WTC11 (cell line): Measurements from ENCODE around the genes MAGOH, NDC1, DIO1 and CYB5RL.

DNA sequence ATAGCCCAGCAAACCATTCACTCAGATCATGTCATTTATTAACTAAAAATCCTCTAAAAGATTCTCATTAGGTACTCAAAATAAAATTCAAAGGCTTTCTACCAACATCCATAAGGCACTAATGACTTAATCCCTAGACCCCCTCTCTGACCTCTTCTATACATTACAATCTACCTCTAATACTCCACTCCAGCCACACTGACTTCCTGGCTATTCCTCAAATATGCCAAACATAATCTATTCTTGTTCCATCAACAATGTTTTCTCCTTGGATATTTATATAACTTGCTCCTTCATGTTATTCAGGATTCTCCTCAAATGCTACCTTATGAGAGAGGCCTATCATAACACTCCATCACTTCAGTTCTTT lies 63.1 kb downstream of the PRPF38A start:
- PRO-cap = no peak

DNA sequence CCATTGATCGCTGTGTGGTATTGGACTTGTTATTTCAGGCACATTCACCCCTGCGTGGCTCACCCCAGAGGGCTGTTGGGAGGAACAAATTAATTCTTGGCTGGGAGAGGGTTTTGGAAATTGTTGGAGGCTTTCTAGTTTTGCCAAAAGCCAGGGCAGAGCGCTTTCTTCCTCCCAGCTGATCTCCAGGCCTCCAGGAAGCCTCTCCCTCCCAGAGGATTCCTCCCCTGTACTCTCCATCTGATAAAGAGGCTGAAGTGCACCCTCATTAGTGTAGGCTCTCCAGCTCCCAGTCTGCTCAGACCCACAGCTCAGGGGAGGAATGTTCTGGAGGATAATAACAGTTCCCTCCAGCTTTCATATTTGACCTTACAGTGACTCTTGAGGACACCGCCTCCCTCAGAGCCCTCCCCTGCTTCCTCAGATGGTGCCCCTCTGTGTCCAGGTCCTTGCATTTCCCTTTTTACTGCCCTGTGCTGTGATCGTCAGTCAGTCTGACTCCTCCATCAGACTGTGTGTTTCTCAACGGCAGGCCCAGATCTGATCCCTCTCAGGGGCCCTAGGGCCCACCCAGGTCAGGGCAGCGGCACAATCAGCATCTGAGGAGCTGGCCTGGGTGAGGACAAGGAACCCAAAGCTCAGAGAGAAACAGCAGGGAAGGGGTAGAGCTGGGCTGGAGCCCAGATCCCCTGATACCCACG lies 1.2 kb upstream of the SHISAL2A start:
- PRO-cap = no peak

DNA sequence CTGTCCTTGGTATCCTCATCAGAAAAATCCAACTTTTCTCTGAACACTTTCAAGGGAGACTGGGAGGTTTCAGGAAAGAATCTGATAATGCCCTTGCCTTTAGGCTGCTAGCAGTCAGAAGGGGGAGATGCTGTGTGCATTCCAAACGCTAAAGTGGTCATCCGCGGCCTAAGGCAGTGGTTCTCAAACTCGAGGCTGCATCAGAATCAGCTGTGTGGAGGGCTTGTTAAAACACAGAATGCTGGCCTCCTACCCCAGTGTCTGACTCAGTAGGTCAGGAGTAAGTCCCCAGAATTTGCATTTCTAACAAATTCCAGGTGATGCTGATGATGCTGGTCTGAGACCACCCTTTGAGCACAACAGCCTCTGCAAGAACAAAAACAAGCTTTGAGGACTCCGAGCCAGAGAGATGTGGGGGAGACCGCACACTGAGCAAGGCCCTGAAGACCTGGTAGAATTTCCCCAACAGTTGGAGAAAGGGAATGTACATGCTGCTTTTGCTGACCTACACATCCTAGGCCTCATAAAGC lies 26.9 kb downstream of the SHISAL2A start:
- PRO-cap = no peak

DNA sequence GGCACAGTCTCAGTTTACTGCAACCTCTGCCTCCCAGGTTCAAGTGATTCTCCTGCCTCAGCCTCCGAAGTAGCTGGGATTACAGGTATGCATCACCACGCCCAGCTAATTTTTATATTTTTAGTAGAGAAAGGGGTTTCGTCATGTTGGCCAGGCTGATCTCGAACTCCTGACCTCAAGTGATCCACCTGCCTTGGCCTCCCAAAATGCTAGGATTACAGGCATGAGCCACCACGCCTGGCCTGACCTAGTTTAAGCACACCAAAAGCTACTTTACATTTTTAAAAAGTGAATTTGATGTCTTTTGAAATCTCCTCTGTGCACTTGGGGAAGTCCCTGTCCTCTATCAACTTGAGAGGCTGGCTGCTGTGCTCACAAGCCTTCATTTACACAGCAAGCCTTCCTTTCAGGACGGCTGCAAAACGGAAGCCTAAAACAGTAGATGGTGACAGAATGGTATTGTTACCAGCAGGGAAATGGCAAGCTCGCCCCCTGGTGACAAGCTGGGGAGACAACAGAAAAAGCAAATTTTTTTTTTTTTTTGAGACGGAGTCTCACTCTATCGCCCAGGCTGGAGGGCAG lies 12.1 kb downstream of the COA7 start:
- PRO-cap = no peak

DNA sequence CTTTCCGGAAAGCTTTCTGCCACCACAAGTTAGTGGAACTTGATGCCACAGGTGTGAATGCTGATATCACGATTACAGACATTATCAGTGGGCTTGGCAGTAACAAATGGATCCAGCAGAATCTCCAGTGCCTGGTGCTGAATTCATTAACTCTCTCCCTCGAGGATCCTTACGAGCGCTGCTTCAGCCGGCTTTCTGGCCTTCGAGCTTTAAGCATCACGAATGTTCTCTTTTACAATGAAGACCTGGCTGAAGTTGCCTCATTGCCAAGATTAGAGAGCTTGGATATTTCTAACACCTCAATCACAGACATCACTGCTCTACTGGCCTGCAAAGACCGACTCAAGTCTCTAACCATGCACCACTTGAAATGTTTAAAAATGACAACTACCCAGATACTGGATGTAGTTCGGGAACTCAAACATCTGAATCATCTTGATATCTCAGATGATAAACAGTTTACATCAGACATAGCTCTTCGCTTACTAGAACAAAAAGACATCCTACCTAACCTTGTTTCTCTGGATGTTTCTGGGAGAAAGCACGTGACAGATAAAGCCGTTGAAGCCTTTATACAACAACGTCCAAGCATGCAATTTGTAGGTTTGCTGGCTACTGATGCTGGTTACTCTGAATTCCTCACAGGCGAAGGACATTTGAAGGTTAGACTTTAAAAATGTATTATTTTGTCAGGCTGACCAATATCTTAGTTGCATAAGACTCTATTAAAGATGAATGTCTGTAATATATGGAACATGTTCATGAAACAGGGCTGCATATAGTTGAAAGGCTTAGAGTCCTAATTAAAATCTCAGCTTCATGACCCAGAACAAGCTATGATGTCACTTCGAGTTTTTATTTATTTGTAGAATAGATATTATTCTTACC lies 45.1 kb downstream of the ZYG11B start:
- PRO-cap = no peak

- PRO-cap = bidirectional peak, plus-strand start at chr1:52921235, minus-strand start at chr1:52921142
Measured at GRCh38 chr1:52920570-52921312, 799 bp downstream of the ECHDC2 start.

- PRO-cap = bidirectional peak, plus-strand start at chr1:53014906, minus-strand start at chr1:53014809
Measured at GRCh38 chr1:53014677-53015289, 47.2 kb upstream of the PODN start.

DNA sequence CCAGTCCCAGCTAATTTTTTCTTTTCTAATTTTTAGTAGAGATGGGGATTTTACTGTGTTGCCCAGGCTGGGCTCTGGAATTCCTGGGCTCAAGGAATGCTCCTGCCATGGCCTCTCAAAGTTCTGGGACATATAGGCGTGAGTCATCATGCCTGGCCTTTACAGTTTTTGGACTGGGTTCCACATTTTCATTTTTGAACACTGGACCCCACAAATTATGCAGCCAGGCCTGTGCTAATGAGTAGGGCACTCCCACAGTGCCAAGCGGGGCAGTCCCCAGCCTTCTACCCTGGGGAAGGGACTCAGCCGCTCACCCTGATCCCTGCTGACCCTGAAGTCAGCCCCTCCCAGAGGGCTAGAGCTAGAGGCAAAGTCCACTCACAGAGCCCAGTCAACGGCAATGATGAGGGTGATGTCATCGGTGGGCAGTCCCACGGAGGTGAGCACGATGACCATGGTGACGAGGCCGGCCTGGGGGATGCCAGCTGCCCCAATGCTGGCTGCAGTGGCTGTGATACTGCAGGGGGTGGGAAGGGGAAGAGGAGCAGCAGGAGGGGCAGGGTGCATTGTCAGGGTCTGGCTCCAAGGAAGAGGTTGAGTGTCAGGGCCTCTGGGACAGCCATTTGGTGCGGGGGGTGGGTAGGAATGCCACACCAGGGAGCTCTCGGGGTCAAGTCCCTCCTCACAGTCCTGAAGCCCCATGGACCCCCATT lies 27.6 kb downstream of the PODN start:
- PRO-cap = no peak

DNA sequence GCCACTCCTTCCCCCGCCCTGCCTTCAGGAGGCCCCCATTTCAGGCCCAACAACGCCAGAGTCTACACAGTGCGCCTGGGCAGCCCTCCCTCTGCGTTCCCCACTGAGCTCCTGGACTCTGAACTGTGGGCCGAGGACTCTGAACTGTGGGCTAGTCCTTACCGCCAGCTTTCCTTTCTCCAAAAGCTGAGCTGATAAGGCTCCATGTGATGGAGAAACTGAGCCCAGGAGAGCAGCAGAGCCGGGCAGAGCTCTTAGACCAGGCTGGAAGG lies 30.9 kb downstream of the PODN start:
- PRO-cap = no peak

DNA sequence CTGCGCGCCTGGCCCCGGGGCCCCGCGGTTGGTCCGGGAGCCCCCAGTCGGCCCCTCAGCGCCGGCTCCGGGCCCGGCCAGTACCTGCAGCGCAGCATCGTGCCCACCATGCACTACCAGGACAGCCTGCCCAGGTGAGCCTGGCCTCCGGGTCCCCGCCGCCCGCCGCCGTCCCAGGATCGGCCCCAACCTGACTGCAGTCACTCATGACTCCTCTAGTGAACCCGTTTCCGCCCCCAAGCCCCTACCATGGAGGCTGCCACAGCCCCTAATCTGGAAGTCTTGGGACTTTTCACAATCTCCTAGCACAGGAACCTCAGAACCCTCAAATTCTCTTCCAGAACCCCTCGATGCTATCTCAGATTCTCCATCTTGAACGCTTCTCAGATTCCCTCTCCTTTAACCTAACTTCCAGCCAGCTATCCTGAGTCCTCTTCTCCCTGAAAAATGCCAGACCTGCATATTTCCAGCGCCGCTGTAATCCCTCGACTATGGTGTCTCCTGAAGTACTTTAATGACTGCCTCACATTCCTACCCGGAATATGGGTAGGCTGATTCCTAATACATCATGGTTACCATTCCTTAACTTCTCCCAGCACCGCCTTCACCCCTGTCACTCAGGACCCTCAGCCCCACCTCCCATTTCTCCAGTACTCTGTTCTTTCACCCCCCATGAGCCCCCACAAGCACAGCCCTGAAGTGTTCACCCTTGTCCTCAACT lies 498 bp downstream of the CPT2 start:
- PRO-cap = unidirectional peak, minus-strand start at position 494 of the sequence

DNA sequence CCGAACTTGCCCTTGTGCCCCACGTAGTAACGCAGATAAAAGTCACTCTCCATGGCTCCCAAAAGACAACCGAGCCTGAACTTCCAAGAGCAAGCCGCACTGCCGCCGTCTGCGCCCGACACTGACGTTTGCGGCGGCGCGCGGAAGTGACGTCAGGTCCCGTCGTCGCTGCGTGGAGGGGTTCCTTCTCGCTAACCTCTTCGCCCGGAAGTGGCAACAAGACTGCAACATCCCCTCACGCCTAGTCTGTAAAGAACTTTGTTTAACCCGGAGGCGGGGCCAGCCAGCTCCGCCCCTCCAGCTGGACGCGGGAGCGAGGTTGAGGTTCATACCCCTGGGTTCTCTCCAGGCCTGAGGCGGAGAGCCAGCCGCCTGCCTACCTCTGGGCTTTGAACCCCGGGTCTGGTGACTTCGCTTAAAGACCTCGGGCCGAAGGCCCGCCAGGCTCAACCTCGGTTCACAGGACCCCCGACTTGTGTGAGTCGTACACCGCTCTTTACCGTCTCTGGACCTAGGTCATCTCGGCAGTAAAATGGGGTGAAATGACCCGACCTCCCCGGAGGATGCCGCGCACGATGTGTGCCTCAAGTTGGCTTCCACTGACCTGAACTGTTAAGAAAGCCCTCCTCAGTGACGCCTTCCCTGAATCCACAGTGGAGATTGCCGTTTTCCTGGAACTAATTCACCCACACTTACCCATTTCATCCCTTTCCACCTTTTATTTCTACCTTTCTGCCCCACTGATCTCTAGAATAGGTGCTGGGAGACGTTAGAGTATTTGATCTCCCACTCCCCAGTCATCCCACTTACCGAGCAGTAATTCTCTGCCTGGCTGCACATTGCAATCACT lies at the start of gene MAGOH:
Gene MAGOH, minus strand, starts transcription at position 123 of the 850 bp plus-strand sequence.
- PRO-cap = bidirectional peak, plus-strand start at position 329 of the sequence, minus-strand start at position 97 of the sequence

DNA sequence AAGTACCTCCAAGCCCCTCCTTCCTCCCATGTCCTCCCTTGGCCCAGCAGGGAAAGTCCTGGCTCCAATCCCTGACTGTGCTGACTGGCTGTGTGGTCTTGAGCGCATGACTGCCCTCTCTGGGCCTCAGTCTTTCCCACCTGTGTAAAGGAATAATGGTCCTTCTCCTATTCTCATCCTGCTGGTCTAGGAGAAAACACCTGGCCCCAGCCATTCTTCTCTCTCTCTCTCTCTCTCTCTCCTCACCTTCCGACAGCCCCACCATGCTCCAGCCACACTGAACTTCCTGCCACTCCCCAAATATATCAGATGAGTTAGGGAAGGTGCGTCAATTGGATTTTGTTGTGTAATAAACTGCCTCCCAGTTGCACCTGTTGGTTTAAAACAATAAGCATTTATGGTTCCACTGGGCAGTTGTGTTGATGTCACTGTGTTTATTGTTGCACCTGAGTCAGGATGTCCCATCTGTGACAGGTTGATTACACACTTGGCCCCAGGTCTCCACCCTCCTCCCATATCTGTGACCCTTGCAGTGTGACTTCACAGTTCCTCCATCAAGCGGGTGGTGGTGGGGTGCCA lies 22.3 kb upstream of the LRP8 start:
- PRO-cap = no peak

GRCh38 chr1:53529098-53529492 lies 69.9 kb downstream of the DMRTB1 start:
- PRO-cap = no peak

DNA sequence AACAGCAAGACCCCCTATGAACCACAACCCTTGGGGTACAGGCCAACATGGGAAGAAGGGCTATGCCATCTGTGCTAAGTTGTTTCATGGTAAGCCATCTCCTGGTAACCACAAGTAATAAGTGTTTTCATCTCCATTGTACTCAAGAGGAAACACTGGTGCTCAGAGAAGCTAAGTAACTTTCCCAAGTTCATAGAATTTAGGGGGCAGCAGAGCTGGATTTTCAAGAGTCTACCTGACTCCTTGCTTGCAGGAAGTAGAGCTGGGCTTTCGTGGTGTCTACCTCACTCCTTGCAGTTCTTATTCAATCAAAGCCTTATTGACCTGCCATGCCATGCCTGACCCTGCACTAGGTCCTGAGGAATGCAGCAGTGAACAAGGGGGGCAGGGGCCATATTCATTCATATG lies 93.4 kb downstream of the GLIS1 start:
- PRO-cap = unidirectional peak, plus-strand start at position 165 of the sequence

DNA sequence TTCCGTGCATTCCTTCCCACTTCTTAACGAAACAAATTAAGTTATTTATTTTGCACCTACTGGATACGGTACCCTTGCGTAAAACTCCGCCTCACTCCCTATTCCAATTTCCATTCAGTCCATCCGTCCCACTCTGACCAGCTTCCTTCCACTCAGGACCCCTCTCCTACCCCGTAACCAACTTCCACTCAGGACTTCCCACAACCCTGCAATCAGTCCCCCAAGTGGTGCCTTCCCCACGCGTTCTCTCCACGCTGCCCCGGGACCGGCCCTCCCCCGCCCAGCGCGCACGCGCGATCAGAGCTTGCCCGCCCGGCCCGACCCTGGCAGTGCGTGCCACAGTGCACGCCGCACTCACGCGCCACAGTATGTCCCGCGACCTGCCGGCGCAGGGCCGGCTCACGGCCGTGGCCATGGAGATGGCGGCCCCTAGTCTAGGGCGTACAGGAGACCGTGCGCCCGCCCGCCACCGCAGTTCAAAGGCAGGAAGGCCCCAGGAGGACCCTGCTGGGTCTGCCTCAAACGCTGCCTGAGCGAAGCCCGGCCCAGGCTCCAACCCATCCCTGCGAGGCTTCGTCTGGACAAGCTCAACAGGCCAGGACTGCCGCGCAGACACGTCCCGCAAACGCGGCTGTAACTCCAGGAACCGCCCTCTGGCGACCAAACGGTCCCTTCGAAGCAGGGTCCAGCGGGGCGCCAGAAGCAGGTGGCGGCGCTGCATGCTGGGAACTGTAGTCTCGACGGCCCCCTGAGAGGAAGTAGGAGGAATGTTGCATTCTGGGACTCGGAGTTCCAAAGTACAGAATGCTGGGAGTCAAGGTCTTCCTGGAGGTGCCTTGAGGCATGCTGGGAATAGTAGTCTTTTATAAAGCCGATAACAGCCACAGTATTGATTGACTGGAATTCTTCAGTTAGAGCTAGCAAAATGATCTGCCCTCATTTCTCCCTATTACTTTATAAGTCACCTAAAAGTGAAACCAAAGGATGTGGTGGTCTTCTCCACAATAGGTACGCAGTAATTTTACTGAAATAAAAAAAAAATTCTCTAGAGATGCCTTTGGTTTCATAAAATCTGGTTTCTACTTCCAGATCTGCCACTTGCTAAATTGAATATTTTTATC lies at the start of gene NDC1:
Gene NDC1, minus strand, starts transcription at position 450 of the 1,121 bp plus-strand sequence.
- PRO-cap = bidirectional peak, plus-strand start at position 472 of the sequence, minus-strand start at position 404 of the sequence; unidirectional peak, minus-strand start at position 647 of the sequence; unidirectional peak, minus-strand start at position 762 of the sequence

- PRO-cap = unidirectional peak, plus-strand start at chr1:53894187
Measured at GRCh38 chr1:53893930-53894503, at the start of gene DIO1. Gene DIO1 (plus strand): TSS chr1:53894187.

DNA sequence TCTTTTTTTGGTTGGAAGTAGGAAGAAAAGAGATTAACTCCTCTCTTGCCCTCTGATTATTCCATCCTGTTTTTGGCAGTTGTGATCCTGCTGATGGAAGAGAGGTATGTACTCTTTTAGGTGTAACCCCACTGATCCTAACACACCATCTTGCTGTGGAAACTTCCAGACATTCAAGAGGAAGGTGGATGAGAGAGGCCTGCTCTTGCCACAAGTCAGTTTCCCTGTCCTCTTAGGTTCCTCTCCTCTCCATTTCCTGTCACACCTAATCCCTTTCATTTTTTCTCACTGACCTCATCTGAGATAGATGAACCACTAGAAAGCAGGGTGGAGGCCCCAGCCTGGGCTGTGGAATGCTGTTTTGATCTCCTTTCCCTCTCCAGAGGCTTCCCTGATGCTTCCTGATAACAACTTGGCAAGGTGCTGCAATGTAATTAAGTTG lies 11.0 kb downstream of the LRRC42 start:
- PRO-cap = no peak

DNA sequence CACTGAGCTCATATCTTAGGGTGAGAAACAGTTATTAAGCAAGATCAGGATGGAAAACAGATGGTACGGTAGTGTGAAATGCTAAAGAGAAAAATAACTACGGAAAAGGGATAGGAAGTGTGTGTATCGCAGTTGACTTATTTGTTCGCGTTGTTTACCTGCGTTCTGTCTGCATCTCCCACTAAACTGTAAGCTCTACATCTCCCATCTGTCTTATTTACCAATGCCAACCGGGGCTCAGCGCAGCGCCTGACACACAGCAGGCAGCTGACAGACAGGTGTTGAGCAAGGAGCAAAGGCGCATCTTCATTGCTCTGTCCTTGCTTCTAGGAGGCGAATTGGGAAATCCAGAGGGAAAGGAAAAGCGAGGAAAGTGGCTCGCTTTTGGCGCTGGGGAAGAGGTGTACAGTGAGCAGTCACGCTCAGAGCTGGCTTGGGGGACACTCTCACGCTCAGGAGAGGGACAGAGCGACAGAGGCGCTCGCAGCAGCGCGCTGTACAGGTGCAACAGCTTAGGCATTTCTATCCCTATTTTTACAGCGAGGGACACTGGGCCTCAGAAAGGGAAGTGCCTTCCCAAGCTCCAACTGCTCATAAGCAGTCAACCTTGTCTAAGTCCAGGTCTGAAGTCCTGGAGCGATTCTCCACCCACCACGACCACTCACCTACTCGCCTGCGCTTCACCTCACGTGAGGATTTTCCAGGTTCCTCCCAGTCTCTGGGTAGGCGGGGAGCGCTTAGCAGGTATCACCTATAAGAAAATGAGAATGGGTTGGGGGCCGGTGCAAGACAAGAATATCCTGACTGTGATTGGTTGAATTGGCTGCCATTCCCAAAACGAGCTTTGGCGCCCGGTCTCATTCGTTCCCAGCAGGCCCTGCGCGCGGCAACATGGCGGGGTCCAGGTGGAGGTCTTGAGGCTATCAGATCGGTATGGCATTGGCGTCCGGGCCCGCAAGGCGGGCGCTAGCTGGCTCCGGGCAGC lies at the start of gene CYB5RL:
Gene CYB5RL, minus strand, starts transcription at position 720 of the 985 bp plus-strand sequence.
- PRO-cap = bidirectional peak, plus-strand start at position 939 of the sequence, minus-strand start at position 671 of the sequence

GRCh38 chr1:54204831-54205458 lies 5.0 kb downstream of the MRPL37 start:
- PRO-cap = no peak

GRCh38 chr1:54237616-54238165 lies 37.7 kb downstream of the MRPL37 start:
- PRO-cap = no peak